Hair follicle dermal papilla cell (primary cell): ENCODE measurements around the genes HOXC11 and HNRNPA1.

- CAGE, long polyA plus RNA: no peak
These were observed 8.7 kb upstream of the SP7 start for GRCh38 chr12:53344546-53345576.

GRCh38 chr12:53502273-53502948 lies 1.3 kb downstream of the TARBP2 start:
- CAGE, long polyA plus RNA: no peak

- CAGE, long polyA plus RNA: no peak
These were observed 923 bp downstream of the CALCOCO1 start for GRCh38 chr12:53726354-53726703.

DNA sequence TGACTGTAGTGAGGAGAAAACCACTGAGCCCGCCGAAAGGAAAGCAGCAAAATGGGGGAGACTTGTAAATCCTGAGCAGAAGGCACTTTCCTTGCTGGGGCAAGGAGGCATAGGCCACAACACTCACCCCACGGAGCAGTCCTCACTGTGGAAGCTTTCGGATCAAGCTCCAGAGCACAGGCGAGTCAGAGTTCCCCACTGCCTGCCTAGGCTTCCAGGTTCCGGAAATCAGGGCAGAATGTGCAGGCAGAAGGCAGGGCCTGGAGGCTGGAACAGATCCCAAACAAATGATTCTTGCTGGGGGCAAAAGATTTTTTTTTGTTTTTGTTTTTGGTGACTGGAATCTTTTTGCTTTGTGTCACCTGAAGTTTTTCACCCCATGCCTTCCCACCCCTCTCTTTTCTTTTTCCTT lies 4.4 kb upstream of the HOXC11 start:
- CAGE, long polyA plus RNA: no peak

DNA sequence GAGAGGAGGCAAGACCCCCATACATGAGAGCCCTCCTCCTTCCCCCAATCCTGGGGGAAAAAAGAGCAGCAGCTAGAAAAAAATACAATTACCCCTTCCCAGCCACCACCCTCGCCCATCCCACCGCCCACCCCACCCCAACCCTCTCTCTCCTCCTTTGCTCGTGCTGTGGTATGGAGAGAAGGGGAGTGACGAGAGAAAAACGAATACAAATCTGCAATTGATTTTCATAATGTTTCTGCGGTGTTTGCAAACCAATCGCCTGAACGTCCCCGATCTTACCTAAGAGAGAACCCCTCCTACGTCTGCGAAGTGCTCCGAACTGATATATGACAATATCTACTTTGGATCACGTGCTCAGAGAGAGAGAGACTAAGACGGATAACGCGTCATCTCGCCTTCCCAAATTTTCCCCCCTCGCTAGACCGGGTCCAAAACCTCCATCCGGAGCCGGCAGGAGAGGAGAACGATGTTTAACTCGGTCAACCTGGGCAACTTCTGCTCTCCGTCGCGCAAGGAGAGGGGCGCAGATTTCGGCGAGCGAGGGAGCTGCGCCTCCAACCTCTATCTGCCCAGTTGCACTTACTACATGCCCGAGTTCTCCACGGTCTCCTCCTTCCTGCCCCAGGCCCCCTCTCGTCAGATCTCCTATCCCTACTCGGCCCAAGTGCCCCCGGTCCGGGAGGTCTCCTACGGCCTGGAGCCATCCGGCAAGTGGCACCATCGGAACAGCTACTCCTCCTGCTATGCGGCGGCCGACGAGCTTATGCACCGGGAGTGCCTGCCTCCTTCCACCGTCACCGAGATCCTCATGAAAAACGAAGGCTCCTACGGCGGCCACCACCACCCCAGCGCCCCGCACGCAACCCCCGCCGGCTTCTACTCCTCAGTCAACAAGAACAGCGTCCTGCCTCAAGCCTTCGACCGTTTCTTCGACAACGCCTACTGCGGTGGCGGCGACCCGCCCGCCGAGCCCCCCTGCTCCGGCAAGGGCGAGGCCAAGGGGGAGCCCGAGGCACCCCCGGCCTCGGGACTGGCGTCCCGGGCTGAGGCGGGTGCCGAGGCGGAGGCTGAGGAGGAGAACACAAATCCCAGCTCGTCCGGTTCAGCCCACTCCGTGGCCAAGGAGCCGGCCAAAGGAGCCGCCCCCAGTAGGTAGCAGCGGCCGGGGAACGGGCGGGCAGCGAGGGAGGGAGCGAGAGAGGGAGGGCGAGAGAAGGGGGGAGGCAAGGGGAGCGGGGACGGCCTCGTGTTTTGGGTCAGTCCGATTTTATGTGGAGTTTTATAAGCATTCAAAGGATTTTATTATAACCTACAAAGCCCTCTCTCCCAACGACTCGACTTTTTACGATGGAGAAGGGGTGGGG lies at the start of gene HOXC11:
Gene HOXC11, plus strand, starts transcription at position 354 of the 1,367 bp plus-strand sequence.
- CAGE, long polyA plus RNA: no peak

DNA sequence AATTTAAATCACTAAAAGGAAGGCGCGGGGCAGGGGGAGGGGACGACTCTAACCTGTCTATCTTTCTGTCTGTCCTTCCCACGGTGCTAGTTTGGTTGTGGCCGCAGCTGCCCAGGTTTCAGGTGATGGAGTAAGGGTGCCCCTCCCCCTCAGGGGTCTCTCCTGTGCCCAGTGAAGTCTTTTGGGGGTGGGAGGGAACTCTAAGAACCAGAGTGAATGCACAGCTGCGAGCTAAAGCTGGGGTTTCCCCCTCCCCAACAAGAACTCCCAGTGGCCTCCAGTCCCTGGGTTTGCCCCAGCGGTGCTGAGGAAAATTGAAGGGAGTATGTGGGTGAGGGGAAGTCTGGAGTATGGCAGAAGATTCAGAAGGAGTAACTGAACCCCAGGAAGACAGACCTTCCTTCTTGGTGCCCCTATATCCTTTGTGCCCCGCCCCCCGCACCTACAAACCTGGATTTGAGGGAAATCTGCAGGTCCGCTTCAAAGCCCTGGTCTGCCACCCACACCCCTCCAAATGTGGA lies 3.7 kb upstream of the HOXC9 start:
- CAGE, long polyA plus RNA: no peak

DNA sequence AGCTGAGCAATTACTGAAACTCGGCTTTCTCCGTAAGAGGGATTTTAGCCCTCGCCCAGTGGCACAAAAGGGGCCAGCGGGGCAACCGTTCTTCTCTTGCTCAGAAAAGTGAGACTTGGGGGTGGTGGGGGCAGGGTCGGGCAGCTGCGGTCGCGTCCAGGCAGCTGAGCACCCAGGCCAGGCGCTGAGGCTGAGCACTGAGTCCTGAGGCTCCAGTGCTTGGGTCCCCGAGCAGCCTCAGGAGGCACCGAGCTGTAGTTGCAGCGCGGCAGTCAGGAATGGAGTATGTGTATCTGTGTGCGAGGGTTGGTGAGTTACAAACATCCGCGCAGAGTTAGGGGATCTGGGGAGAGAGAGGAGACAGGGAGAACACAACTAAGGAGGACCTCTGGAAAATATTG lies 4.1 kb upstream of the HOXC6 start:
- CAGE, long polyA plus RNA: no peak

GRCh38 chr12:54131906-54133027 lies 56.5 kb downstream of the SMUG1 start:
- CAGE, long polyA plus RNA: no peak

- CAGE, long polyA plus RNA: no peak
These were observed 53.3 kb downstream of the SMUG1 start for GRCh38 chr12:54135212-54136070.

DNA sequence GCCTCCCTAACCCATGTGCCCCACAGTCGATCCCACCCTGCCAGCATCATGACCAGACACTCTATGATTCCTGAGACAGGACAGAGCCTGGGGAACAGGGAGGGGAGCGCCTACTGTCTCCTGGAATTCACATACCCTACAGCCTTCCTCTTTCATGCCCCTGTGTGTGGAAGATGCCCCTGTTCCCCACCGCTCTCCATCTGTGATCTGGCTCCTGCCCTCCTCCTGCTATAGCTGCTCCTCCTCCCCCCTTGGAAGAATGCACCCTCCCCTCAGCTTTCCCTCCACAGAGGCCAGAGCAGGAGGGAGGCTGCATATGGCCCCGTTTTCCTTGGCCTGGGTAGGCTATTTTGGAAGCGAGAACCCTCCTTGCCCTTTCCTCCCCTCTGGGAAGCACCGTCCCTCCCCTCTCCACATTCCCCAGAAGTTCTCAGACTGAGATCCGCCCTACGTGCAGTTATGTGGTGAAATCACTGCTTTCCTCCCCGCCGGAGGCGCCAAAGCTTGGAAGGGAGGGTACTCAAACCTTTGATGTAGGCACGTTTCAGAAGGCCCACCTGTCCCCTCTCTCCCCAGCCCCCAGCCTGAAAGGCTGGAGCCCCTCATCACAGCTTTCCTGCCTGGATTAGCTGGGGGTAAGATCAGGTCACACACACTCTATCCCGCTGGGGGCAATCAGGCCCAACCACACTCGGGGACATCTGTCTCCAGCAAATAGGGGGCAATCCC lies 47.9 kb downstream of the SMUG1 start:
- CAGE, long polyA plus RNA: no peak

GRCh38 chr12:54196305-54196799 lies 7.6 kb upstream of the SMUG1 start:
- CAGE, long polyA plus RNA: no peak

DNA sequence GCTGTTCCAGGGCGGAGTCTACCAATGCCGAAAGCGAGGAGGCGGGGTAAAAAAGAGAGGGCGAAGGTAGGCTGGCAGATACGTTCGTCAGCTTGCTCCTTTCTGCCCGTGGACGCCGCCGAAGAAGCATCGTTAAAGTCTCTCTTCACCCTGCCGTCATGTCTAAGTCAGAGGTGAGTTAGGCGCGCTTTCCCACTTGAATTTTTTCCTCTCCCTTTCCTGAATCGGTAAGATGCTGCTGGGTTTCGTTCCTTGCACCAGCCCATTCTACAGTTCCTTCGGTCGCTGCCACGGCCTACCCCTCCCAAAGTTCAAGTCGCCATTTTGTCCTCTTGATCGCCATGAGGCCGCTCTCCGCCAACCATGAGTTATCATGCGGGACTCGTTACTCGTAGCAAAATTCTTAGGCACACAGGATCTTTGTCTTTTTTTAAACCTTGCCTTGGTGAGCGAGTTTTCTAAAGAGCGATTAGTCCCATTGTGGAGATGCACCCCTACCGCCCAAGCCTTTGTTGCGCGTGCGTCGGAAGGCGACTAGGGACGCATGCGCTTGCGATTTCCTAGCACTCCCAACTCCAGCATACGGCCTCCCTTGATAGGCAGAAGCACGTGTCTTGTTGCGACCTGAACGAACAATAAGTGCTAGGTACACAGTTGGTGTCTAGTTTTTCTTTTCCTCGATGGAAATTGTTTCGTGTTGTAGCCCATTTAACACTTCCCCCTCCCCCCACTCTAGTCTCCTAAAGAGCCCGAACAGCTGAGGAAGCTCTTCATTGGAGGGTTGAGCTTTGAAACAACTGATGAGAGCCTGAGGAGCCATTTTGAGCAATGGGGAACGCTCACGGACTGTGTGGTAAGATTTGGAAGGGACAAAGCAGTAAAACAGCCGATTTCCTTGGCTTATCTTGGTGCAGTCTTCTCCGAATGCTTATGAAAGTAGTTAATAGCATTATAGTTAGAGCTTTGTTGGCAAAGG lies at the start of gene HNRNPA1:
Gene HNRNPA1, plus strand, starts transcription at position 77 of the 976 bp plus-strand sequence.
- CAGE, long polyA plus RNA: no peak

DNA sequence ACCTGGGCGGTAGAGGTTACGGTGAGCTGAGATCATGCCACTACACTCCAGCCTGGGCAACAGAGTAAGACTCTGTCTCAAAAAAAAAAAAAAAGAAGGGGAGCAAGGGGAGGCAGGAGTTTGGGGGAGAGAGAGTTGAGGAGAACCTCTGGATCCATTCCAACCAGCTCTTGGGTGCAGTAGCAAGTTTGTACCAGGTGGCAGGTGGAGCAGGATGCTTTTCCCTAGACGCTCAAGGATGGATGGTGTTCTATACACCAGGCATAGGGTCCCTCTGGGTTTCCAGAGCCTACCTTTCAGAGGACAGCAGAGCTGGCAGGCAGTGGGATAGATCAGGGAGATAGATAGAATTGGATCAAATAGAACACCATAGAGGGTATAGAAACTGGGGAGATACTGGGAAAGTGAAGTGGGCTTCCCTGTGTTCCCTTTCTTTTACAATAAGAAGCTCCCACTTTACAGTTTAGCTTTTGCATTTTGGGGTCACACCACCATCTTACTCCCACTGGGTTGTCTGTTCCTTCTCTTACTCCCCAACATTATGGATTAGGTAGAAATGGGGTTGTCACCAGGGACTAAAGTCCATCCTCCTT lies 1.7 kb downstream of the NFE2 start:
- CAGE, long polyA plus RNA: no peak

- CAGE, long polyA plus RNA: no peak
These were observed 6.2 kb downstream of the GPR84 start for GRCh38 chr12:54357962-54358671.

DNA sequence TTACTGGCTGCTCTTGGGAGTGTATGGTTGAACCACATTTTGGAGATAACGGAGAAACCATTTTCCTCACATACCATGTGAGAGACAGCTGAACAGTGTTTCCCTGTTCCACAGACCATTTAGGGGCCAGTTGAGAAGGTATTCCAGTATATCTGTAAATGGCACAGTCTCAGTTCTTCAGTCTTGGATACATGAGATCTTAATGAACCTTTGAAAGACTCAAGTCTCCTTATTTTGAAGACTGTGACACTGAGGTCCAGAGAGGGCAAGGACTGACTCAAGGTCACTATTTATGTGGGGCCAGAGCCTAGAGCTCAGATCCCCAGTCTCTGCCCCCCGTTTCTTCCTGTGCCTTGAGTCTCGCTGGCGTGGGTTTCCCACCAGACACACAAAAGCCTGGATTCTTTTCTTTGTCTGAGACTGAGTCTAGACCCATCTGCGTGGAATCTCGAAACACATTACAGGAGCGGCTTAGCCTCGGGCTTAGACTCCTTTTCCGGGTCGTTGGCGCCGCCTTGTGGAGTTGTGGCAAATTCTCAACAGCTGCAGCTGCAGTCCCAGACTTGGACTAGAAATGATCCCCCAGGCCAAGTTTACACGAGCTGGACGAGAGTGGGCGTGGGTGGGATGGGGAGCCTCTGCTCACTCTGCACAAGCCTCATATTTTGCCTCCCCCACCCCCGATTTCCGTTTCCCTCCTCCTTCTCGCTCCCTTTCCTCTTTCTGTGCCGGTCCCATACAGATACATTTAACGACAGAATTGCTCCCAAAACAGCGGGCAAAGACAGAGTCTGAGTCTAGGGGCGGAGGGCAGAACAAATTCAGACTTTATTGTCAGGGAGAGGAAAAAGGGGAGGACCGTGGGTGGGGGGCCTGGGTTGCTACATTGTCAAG lies 4.3 kb upstream of the GPR84 start:
- CAGE, long polyA plus RNA: no peak

DNA sequence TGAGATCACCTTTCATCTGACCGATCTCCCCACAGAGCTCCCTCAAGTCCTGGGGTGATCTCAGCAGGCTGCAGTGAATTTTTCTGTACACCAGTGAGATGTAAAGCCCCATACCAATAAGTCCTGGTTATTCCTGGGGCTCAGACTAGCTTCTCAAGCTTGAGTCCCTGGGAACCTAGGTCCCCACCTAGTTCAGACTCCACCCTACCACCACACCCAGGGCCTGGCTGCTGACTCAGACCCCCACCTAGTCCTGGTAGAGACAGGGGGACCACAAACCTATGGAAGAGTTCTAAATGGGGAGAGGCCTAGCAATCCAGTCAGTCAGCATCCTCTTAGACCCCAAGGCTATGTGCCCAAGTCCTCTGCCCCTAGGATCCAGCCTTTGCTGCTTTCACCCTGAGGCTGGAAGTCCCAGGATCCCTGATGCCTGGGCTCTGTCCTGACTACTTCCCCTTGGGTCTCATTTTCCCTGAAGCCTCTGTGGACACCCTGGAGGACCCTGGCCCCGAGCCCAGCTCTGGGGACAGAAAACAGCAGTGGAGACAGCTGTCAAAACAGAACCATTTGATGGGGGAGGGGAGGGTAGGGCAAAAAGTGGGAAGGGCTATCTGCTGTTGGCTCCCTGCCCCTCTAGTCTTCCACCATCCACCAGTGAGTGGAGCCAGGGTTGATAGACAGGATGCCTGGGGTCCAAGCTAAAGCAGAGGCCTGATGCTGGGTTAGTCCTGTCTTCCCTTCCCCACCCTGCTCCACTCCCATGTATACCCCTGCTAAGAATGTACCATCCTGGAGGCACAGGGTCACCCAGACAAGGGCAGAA lies 10.1 kb upstream of the GPR84 start:
- CAGE, long polyA plus RNA: no peak

- CAGE, long polyA plus RNA: no peak
These were observed 9.3 kb downstream of the ZNF385A start for GRCh38 chr12:54375174-54375605.

- CAGE, long polyA plus RNA: no peak
These were observed 11.8 kb downstream of the PDE1B start for GRCh38 chr12:54560975-54561914.

- CAGE, long polyA plus RNA: no peak
These were observed 13.6 kb downstream of the PDE1B start for GRCh38 chr12:54563005-54563398.

- CAGE, long polyA plus RNA: no peak
These were observed 36.8 kb downstream of the TESPA1 start for GRCh38 chr12:54947736-54948287.